WTC11 (cell line): ENCODE results near the gene CHMP1B.

- PRO-cap, result no peak
Observed at GRCh38 chr18:9737221-9737793, 29.2 kb downstream of the RAB31 start.

DNA sequence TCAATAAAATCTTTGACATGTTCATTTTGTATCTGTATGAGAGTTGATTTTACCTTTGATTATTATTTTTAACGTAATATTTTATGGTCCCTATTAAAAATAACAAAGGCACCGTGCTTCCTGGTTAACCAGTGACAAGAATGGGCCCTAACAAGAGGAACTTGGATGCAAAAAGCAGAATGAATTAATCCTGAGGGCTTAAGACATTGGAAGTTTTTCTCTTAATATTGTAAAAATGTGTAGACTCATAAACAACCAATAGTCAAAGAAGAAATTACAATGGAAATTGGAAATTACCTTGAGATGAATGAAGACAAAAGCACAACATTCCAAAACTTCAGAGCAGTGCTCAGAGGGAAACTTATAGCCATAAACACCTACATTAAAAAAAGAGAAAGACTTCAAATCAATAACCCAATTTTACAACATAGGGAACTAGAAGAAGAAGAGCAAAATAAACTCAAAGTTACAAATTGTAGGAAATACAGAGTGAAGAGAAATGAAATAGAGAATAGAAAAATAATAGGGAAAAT, 36.4 kb downstream of the RAB31 start:
- PRO-cap, result no peak

DNA sequence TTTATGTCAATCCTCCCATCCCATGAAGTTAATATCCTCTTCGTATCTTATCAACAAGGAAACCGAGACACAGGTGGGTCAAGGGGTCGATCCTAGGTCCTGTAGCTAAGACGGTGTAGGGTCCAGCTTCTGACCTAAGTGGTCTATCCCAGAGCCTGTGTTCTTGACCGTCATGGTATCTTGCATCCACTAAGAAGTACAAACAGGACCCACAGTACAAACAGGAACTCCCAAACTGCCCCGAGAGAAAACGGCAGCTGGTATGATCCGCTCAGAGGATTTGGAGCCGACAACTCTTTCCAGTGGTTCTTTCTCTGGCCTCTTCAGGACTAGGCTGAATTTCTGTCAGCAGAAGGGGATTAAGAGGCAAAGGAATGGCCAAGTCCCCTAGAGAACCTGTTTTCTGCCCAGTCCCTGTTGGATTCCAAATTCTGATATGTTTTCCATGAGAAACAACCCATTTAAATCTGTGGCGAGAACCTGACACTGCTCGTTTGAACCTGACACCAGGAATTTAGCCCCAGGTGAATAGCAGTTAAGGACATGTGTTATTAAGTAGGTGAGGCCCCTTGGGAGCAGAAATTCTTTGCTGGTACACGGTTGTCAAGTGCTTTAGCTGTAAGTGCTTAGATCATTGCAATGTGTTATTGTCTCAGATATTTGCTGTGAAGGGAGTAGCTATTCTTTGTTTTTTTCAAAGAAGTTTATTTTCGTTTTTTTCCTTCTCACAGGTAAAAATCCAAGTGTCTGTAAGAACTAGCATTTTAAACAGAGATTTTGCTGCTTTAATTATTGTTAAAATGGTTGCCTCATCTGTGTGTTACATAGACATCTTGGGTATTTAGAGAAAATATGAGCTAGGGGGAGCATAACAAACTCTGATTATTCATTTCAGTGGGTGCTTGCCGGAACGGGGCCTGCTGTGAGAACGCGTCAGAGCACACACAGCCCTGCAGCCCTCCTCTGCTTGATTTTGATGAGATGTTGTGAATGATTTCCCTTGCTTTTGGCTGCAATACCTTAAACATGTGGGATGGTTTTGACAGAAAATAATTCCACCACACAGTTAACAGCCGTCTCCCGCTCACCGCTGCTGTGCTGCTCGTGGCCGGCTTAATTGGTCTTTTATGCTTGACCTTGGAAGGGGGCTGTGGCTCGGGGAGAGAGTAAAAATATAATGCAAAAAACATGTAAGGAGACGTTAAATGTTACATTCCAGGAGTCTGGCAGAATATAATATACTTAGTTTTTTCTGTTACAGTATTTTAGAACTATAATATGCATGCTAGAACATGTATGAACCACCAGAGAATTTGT, 50.3 kb upstream of the TXNDC2 start:
- PRO-cap, result unidirectional peak, minus-strand start at position 191 of the sequence; bidirectional peak, plus-strand start at position 578 of the sequence, minus-strand start at position 436 of the sequence

- PRO-cap, result no peak
Observed at GRCh38 chr18:9846636-9846895, 39.2 kb upstream of the TXNDC2 start.

GRCh38 chr18:9919093-9920282, 5.7 kb downstream of the VAPA start:
- PRO-cap, result no peak

GRCh38 chr18:9925281-9926213, 11.7 kb downstream of the VAPA start:
- PRO-cap, result no peak

GRCh38 chr18:9928399-9929115, 14.7 kb downstream of the VAPA start:
- PRO-cap, result no peak

GRCh38 chr18:9950606-9951145, 36.9 kb downstream of the VAPA start:
- PRO-cap, result no peak

- PRO-cap, result no peak
Observed at GRCh38 chr18:9968156-9968575, 54.4 kb downstream of the VAPA start.

DNA sequence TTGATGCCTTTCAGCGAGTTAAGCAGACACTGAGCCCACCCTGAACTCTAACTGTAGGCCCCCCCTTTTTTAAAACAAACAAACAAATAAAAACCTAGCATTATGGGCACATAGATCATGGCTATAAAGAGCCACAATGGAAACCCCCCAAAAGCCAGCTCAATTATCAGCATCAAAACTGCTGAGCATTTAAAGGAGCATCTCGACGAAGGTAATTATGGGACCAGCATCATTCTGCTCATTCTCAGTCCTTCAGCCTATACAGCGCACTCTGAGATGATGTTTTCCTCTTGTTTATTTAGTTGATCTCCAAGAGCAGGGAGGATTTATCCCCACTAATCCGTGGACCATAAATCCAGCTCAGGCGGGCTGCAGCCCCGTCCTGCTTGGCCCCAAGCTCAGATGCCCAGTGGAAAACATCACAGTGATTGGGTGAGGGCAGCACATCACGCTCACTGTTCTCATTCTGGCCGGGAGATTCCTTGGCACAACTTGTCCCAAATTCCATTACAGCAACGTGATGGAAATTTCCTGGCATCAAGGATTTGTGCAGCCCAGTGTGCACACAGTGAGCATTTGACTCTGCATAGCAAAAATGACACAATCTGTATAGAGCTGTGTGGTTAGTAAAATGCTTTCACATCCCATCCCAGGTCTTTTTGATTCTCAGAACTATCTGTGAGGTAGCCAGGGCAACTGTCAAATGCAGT, 96.7 kb downstream of the VAPA start:
- PRO-cap, result no peak

GRCh38 chr18:10052084-10052639, 138.3 kb downstream of the VAPA start:
- PRO-cap, result no peak

DNA sequence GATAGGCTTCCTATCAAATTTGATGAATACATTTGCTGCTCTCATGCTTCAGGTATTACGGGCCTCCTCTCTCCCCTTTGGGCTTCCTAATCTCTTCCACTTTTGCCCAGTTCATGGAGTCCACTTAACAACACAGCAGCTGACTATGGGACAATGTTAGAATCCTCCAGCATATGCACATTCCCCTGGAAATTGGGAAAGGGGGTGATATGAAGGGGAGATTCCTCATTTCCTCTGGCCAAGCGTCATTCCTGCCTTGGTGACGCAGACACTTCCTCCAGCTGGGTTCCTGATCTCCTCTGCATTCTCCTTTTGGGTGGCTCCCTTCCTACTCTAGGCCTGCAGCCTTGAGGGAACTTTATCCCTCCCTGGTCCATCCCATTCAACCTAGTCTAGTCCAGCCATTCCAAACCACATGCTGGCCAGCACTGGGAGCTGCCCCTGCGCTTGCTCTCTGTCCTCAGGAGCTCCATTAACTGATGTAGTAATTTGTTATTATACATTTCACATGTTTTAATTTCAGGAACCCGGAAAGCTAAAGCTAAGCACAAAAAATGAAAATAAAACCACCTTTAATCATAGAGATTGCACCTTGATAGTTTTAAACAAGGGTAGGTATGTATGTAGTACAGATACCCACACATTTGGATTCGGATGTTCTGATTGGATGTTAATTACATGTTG, 216.8 kb downstream of the VAPA start:
- PRO-cap, result no peak

DNA sequence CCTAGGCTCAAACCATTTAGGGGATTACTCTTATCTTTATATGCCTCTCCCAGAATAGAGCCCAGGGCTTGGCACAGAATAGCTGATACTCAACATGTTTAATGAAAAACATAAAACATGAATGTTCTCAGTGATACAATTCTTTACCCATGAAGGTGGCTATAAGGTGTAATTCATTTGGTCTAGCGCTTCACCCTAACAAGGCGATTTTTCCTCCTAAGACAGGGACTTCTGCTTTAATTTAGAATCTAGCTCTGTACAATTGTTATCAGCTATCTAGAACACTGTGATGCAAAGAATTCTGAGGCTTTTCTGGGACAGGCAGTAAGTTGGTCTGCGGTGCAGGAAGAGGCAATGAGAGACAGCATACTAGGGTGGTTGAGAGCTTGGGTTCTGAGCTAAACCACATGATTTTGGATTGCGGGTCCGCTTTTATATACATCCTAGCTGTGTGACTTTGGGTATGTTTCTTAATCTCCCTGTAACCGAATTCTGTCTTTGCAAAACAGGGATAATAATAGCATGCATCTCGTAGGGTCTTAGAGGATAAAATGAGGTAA, 187.9 kb downstream of the NAPG start:
- PRO-cap, result no peak

DNA sequence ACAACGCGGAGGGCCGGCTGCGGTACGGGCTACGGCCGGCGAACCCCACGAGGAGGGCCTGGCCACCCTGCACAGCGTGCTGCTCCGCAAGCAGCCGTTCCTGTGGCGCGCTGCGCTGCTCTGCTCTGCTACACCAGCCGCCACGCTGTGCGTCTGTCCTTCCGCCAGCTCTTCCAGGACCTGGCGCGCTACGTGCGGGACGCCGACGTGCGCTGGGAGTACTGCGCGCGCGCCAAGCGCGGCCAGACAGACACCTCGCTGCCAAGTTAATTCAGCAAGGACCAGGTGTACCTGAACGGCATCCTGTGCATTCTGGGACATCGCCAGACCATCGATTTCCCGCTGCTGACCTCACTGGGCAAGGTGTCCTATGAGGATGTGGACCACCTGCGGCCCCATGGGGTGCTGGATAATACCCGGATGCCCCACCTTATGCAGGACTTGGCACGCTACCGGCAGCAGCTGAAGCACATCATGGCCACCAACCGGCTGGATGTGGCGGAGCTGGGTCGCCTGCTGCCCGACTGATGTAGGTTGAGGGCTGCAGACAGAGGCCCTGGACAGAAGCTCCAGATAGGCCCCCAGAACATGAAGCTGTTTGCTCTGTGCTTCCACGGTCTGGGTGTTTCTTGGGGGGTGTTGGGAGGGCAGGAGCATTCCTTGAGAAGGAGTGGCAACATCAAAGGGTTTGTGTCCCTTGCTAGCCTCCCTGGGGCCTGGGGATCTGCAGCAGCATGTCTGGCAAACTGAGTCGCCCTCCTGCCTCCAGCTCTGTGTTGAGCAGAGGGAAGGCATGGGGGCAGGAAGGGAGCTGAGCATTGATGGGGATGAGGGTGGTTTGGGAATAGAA, 200.8 kb downstream of the NAPG start:
- PRO-cap, result no peak

DNA sequence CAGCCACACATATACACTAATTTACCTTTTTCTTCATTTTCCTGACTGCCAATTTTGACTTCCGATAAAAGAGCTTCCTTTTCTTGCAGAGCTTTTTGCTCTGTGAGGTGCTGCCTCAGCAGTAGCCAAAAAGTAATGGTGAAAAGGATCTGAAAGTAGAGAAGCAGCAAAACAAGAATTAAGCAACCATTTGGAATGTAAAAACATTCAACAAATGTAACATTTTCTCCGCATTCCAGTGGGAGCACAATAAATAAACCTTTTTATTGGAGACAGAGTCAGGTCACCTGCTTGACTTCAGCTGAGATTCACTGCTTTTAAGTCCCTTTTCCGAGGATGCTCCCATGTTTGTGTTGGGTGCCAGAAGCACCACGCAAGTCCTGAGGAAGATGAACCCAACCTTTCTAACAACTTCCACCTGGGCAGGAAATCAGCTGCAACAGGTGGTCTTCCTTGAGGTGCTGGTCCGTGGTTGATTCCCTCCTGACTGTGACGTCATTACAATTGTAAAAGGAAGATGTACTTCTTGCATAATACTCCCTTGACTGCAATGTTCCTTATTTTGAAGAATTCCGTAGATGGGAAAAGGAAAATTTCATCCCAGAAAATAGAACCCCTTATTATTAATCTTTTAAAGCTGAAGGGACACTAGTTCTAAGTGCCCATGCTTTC, 265.5 kb downstream of the NAPG start:
- PRO-cap, result no peak

- PRO-cap, result no peak
Observed at GRCh38 chr18:11119495-11119961, 29.8 kb downstream of the PIEZO2 start.

- PRO-cap, result no peak
Observed at GRCh38 chr18:11147244-11147931, 2.0 kb downstream of the PIEZO2 start.

- PRO-cap, result no peak
Observed at GRCh38 chr18:11366289-11366825, 217.0 kb upstream of the PIEZO2 start.

DNA sequence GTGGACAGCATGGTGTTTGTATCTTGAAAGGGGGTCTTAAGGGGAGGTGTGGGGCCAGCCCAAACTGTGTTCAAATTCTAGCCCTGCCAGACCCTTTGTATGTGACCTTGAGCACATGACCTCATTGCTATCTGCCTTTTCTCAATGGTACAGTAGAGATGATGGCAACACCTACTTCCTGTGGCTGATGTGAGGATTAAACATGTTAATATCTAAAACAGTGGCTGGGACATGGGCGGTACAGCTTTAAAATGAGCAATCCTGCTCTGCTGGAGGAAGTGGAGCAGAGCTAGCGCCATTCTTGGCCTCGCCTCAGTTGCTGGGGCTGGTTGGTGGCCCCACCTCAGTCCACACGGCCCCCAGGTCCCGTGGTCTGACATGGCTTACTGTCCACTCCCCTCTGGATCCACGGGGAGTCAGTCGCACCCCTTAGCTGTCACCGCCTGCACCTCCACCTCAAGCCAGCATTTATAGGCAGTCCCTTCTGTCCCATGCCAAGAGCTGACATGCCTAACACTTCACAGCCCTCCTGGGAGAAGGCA, 71.8 kb downstream of the GNAL start:
- PRO-cap, result no peak

DNA sequence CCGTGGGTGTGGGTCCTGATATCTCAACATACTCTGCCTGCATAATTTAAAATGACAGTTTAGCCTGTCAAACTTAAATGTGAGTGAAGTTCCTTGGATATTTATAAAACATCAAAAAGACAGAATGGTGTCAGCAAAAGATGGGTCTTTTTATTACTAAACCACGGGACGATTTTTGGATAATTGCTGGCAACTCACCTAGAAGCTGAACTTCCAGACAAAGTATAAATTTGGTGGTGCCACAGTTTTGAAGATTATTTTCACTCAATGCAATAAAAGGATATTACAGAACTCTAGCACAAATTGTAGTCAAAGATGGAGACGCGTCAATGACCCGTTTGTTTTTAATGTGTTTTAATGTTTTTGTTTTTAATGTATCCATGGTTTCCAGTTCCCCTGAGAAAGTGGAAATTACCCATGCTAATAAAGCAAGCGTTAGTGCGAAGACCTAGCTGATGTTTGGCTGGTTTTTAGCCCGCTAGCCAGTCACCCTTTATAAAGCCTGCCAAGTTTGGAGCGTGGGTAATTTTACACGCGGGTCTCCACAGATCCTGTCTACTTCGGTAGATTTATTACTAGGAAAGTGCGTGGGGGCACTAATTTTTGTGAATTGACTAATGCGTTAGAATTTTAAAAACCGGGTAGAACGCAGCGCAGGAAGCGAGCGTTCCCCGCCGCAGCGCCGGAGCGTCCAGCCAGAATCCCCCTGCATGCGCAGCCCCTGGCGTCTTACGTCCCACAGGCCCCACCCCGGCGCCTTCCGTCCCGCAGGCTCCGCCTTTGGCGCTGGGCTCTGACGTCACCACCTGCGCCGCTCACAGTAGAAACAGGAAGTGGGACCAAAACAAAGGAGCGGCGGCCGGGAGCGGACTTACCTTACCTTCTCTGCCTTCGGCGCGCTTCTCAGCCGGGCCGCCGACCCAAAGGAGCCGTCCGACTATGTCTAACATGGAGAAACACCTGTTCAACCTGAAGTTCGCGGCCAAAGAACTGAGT, at the start of gene CHMP1B:
Gene CHMP1B (plus strand): TSS at position 841 of the 996 bp plus-strand sequence.
- PRO-cap, result bidirectional peak, plus-strand start at position 842 of the sequence, minus-strand start at position 702 of the sequence